HGPS cell (cell line): ENCODE results near the gene PAXIP1.

GRCh38 chr7:151796918-151797411 lies 80.0 kb downstream of the PRKAG2 start:
- RRBS = 33% methylated on average over 2 of the region's 16 CpGs

DNA sequence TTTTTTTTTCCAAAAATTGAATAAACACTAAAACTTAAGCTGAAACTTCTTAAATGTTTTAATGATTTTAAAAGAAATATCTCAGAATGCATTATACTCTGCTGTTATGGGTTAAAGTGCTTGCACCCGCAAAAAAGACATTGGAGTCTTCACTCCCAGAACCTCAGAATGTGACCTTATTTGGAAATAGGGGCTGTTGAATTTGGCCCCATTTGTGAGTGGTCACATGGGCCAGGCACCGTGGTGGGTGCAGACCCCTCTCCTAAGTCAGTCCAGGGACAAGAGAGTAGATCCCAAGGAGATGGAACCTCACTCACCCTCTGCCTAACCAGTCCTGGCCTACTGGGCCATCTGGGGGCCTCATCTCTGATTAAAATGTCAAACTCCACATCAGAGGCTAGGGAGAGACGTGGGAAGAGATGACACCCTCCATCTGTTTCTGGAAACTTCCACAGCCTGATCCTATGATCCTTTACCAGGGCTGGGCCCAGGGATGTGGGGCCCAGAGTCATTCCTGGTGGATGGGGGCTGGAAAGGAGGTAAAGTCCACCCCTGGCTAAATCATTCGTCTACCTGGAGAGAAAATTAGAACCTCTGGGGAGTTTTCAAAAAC lies 53.6 kb downstream of the PRKAG2 start:
- RRBS = no CpG with 5 or more reads among the region's 4 CpGs

DNA sequence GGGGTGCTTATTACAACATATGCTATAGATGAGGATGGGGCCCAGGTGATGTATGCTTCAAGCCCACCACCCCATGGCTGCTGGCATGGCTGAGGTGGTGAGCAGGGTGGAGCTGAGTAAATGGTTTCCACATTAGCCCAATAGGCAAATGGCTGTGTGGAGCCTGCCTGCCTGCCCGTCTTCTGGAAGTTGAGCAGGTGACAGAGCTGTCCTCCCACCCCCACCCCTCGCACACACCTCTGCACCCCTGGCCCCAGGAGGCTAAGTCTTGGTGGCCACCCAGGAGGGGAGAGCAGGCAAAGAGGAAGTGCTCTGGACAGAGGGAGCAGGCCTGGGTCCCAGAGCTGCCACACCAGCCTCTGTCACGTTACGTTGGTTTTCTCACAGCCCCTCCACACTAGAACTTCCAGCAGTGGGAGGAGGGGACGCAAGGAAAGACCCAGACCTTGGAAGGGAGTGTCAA lies 10.3 kb downstream of the PRKAG2 start:
- RRBS = no CpG with 5 or more reads among the region's 5 CpGs

GRCh38 chr7:151868887-151869608 lies 7.9 kb downstream of the PRKAG2 start:
- RRBS = no CpG with 5 or more reads among the region's 13 CpGs

GRCh38 chr7:152147833-152148909 lies 122.7 kb downstream of the GALNT11 start:
- RRBS = no CpG with 5 or more reads among the region's 21 CpGs

GRCh38 chr7:152213573-152213920 lies 188.1 kb downstream of the GALNT11 start:
- RRBS = no CpG with 5 or more reads among the region's 1 CpG

- RRBS = no CpG with 5 or more reads among the region's 9 CpGs
These were observed 51.6 kb downstream of the KMT2C start for GRCh38 chr7:152383840-152384904.

DNA sequence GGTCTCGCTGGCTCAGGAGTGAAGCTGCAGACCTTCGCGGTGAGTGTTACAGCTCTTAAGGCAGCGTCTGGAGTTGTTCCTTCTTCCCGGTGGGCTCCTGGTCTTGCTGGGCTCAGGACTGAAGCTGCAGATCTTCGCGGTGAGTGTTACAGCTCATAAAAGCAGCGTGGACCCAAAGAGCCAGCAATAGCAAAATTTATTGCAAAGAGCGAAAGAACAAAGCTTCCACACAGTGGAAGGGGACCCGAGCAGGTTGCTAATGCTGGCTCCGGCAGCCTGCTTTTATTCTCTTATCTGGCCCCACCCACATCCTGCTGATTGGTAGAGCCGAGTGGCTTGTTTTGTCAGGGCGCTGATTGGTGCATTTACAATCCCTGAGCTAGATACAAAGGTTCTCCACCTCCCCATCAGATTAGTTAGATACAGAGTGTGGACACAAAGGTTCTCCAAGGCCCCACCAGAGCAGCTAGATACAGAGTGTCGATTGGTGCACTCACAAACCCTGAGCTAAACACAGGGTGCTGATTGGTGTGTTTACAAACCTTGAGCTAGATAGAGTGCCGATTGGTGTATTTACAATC lies 30.0 kb upstream of the ACTR3B start:
- RRBS = no CpG with 5 or more reads among the region's 15 CpGs

DNA sequence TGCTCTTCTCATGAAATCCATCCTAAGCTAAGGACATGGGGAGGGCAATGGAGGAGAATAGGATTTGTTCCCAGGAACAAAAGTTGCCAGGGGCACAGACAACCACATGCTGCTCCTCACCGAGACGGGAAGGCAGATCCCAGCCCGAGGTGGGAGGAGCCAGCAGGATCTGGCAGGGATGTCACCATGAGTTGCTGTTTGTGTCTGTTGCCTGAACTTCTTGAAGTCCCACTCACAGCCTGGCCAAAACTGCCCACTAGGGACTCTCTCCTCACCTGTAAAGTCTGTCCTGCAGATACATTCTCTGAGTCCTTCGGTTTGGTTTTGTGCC lies 279.0 kb downstream of the ACTR3B start:
- RRBS = no CpG with 5 or more reads among the region's 4 CpGs

DNA sequence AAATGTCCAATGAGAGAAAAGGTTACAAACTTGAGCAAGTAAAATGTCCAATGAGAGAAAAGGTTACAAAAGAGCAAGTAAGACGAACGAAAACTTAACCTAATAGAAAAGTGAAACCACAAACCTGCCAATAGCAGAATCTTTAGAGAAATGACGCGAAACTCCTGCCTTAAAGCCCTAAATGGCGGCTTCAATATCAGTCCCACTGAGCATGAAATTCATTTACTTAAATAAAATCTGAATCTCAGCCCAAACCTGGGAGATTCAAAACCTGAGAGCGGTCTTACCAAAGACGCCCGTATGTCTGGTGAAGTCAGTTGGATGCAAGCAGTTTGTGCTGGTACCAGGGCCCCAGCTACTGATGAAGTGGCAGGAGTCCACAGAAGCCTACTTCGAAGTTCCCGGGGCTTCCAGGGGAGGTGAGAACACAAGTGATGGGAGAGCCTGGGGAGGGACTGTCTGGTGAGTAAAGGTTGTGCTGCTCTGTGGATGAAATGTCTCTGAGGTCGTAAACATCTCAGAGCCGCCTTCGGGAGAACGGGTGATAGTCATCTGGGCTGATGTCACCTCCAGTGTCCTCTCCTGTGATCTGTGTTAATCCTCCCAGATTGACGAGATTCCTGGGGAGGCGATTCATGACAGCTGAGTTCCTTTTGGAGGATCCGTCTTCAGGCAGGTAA lies 74.4 kb downstream of the PAXIP1 start:
- RRBS = no CpG with 5 or more reads among the region's 17 CpGs

GRCh38 chr7:154968305-154969366 lies 34.3 kb downstream of the PAXIP1 start:
- RRBS = no CpG with 5 or more reads among the region's 14 CpGs

DNA sequence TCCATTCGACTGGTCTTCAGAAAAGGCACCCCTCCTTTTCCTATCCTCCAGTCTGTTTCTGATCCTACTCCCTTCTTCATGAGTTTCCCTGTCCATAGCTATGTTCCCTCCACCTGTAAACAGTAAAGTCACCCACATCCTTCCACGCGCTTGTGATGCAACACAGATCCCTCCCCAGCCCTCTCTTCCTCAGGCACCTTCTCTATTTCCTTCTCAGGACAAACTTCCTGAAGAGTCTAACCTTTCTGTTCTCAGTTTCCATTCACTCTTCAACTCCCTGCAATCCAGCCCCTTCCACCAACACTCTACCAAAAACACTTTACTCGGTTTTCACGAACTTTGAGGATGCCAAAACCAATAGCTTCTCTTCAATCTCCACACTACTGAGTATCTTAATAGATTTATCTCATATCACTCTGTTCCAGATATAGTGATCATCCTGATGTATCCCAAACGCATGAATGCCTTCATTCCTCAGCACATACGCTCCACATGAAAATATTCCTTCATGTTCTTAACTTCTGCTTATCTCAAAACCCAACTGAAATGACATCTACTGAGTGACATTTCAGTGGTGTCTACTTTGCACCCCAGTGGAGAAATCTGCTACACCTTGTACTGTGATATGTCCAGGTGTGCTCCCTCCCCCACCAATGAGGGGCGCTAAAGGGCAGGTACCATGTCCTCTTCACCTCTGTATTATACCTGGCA lies 2.4 kb downstream of the PAXIP1 start:
- RRBS = no CpG with 5 or more reads among the region's 8 CpGs

DNA sequence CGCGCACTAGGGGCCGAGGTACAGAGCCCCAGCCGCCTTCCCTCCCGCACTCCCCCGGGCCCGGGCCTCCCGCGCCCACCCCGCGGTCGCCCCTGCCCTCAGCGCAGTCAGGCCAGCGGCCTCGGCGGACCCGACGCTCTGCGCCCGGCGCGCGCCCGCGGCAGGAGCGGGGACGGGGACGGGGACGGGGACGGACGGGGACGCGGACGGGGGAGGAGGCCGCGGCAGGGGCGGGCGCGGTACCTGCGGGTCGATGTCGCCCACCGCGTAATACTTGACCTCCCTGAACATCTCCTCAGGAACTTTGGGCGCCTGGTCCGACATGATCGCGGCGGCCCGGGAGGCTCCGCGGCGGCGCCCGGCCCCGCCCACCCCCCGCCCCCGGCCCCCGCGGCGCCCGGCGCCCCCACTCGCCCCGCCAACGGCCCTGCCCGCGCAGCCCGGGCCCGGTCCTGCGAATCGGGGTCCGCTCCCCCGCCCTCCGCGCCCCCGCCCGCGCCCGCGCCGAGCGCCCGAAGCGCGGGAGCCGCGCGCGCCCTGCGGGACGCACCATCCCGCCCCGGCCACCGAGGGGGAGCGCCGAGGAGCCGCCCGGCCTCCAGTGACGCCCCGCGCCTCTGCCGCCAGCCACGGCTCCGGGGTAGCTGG lies at the start of gene PAXIP1:
PAXIP1 (minus strand) TSS at position 519 of the 648 bp plus-strand sequence.
- RRBS = 2% methylated on average over 34 of the region's 105 CpGs

GRCh38 chr7:155214313-155215327 lies 83.1 kb upstream of the INSIG1 start:
- RRBS = no CpG with 5 or more reads among the region's 40 CpGs

- RRBS = no CpG with 5 or more reads among the region's 5 CpGs
These were observed 47.5 kb upstream of the EN2 start for GRCh38 chr7:155410474-155410824.

- RRBS = 11% methylated on average over 20 of the region's 82 CpGs
These were observed 3.8 kb upstream of the EN2 start for GRCh38 chr7:155453842-155454775.

- RRBS = 7% methylated on average over 9 of the region's 50 CpGs
These were observed 10.5 kb downstream of the EN2 start for GRCh38 chr7:155468244-155468968.

- RRBS = 88% methylated on average over 7 of the region's 21 CpGs
These were observed 48.7 kb downstream of the SHH start for GRCh38 chr7:155763491-155764090.

GRCh38 chr7:155764091-155765012 lies 47.9 kb downstream of the SHH start:
- RRBS = no CpG with 5 or more reads among the region's 23 CpGs

- RRBS = no CpG with 5 or more reads among the region's 14 CpGs
These were observed 36.1 kb downstream of the SHH start for GRCh38 chr7:155776108-155776713.